Osteoblast (primary cell): ENCODE measurements around the gene ERP44.

DNA sequence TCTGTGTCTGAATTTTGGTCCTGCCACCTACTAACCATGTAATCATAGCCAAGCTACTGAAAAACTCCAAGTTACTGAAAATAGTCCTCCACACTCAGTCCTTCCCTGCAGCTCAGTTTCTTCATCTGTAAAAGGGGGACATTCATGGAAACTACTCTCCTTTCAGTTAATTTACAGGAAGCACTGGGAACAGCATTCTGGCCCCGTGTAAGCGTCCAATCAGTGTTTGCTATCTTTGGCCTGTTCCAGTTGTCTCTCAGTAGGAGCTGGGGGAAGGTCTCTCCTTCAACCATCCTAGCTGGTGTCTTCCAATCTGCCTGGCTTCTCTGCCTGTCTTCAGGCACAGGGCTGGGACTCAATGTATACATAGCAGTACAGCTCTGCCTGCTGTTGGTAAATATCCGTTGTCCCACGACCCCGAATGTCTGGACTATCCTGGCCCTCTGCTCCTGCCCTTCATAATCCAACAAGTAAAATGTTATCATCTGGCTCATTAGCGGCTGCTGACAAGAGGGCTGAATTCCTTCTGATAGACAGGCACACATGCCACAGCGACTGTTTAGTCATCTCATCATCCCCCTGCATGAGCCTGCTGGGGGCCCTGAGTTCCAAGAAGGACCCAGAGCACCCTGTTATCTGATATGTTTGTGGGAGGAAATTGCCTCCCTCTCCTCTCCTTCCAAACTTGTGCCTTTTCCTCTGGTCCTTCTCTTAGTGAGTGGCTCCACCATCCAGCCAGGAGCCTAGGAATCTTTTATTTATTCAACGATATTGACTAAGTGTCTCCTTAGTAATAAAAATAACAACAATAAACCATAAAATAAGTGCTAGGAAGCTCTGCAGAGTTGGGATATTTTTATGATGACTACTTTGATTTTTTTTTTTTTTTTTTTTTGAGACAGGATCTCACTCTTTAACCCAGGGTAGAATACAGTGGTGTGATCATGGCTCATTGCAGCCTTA, 29.6 kb upstream of the TGFBR1 start:
- CAGE, long polyA plus RNA: no peak
- RRBS: no CpG with 5 or more reads among the region's 8 CpGs

- CAGE, long polyA plus RNA: no peak
- RRBS: no CpG with 5 or more reads among the region's 10 CpGs
Observed at GRCh38 chr9:99103847-99104319, 1.0 kb upstream of the TGFBR1 start.

DNA sequence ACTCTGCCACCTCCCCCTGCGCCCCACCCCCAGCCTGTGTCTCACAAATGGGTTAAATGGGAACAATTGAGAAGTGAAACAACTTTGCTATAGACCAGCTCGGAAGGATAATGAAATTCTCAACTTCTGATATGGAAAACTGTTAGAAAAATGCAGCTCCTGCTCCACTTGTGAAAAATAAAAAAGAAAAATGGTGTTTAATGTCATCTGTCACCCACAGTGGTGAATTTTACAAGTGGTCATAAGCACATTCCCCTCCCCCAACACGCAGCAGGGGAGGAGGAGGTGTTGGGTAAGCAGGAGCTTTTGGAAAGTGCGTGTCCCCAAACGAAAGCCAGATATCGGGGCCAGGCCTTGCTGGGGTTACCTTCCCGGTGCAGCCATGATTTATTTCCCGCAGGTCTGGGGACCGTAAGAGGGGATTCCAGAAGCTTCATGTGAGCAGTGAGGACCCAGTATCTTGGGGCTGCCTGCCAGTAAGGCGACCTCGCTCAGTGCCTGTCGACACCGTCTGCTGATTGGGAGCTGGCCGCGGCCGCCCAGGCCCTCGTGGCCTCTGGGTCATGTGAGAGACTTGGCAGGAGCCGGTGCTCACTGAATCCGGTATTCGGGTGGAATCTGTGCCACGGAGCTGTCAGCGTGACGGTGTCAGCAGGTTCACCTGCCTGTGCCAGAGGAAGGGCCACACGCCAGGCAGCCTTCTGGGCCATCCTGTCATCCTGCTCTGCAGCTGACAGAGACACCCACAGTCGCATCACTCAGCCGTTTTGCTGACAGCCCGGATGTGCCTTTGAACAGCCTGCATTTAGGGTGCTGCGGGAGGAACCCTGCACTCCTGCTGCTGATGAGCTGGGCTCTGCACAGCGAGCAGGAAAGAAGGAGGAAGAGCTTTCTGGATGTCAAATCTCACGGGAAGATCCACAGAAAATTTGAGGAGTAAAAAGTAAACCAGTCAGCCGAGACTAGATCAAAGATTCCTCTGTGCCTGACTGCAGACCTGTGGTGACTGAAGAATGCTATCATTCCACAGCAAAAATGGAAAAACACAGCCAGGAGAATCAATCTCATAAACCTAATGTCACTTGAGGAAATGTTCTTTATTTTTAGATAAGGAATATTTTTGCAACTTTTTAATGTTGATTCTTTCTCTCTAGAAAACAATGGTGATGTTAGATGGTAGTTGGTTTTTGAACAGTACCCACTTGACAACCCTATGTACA, 37.4 kb downstream of the SEC61B start:
- CAGE, long polyA plus RNA: no peak
- RRBS: no CpG with 5 or more reads among the region's 31 CpGs

- CAGE, long polyA plus RNA: no peak
- RRBS: no CpG with 5 or more reads among the region's 12 CpGs
Observed at GRCh38 chr9:99356144-99357409, 134.5 kb downstream of the SEC61B start.

- CAGE, long polyA plus RNA: no peak
- RRBS: no CpG with 5 or more reads among the region's 7 CpGs
Observed at GRCh38 chr9:99357410-99358055, 135.5 kb downstream of the SEC61B start.

DNA sequence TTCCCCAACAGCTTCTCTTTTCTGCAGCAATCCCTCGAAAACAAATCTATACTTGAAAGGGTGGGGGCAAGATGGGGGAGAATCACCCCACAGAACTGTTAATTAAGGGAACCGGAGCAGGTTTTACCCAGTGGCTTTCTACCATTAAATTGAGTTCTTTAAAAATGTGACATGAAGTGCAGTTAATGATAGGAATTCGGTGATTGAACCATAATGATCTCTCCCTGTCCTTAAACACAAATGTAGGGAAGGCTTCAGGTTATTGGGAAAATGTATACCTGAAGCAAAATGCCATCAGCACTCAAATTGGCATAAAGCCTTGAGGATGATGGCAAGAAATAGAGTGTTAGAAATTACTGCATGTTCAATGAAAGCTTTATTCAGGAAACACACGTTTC, 9.2 kb downstream of the NR4A3 start:
- CAGE, long polyA plus RNA: no peak
- RRBS: no CpG with 5 or more reads among the region's 4 CpGs

GRCh38 chr9:99866449-99866749, 40.1 kb upstream of the STX17 start:
- CAGE, long polyA plus RNA: no peak
- RRBS: no CpG with 5 or more reads among the region's 2 CpGs

DNA sequence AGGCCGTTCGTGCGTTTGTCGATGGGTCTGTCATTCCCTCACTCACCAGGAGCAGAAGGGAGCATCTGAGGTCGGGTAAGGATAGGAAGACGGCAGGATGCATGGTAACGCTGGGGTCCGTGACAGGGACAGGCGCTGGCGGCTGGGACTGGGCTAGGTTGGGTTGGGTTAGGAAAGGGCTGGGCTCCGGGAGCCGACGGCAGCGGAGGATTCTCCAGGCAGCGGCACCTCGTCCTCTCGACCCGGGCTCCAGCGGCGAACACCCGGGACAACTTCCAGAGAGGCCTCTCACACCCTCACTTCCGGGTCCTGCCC, at the start of gene ERP44:
Gene ERP44 (minus strand): TSS at position 263 of the 315 bp plus-strand sequence.
- CAGE, long polyA plus RNA: start-site peak on the minus strand centred at position 274 of the sequence, 76 bp wide, 1,151 and 804 reads in 2 replicates
- RRBS: 1% methylated on average over 9 of the region's 22 CpGs

GRCh38 chr9:100142308-100143132, 43.5 kb downstream of the INVS start:
- CAGE, long polyA plus RNA: no peak
- RRBS: no CpG with 5 or more reads among the region's 12 CpGs

DNA sequence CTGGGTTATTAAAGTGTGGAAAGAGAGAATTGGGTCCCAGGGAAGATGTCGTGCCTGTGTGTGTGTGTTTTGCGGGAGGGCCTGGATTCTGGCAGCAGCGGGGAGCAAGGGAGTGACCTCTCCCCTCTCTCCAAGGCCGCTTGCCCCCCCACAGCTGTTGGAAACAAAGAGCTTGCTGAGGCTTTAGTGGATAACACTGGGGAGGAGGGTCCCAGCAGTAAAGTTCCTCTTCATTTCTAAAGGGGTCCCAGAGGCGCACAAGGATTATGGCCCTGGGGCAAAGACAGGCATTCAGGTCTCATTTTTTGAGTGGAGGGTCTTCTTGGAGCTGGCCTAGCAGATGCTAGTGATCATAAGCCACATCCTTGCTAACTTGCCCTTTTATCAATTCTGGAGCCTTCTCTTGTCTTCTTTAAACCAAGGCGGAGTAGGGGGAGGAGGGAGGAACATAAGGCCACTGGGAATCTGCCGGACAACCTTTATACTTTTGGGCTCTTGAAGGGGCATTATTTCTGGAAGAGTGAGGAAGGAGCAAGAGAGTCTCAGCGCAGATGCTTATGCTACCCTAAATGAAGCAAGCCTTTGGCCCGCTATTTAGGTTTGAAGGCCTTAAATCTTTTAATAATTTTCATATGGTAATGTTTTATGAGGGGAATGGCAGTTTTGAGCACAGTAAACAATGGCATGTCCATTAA, 1.9 kb downstream of the TMEFF1 start:
- CAGE, long polyA plus RNA: no peak
- RRBS: no CpG with 5 or more reads among the region's 9 CpGs

- CAGE, long polyA plus RNA: no peak
- RRBS: no CpG with 5 or more reads among the region's 1 CpG
Observed at GRCh38 chr9:101326623-101327074, 58.2 kb downstream of the BAAT start.

GRCh38 chr9:101397635-101398254, 673 bp downstream of the MRPL50 start:
- CAGE, long polyA plus RNA: no peak
- RRBS: no CpG with 5 or more reads among the region's 9 CpGs

GRCh38 chr9:101445197-101446294, 10.0 kb upstream of the ALDOB start:
- CAGE, long polyA plus RNA: no peak
- RRBS: no CpG with 5 or more reads among the region's 6 CpGs

DNA sequence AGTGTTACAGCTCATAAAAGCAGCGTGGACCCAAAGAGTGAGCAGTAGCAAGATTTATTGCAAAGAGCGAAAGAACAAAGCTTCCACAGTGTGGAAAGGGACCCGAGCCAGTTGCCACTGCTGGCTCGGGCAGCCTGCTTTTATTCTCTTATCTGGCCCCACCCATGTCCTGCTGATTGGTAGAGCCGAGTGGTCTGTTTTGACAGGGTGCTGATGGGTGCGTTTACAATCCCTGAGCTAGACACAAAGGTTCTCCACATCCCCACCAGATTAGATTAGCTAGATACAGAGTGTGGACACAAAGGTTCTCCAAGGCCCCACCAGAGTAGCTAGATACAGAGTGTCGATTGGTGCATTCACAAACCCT, 15.0 kb downstream of the GRIN3A start:
- CAGE, long polyA plus RNA: no peak
- RRBS: no CpG with 5 or more reads among the region's 7 CpGs

- CAGE, long polyA plus RNA: no peak
- RRBS: no CpG with 5 or more reads among the region's 3 CpGs
Observed at GRCh38 chr9:103189185-103189404, 194.0 kb downstream of the CYLC2 start.

- CAGE, long polyA plus RNA: no peak
- RRBS: no CpG with 5 or more reads among the region's 7 CpGs
Observed at GRCh38 chr9:104748628-104749177, 1.2 kb downstream of the NIPSNAP3A start.

- CAGE, long polyA plus RNA: no peak
- RRBS: no CpG with 5 or more reads among the region's 3 CpGs
Observed at GRCh38 chr9:104783324-104783659, 19.4 kb downstream of the NIPSNAP3B start.

- CAGE, long polyA plus RNA: no peak
- RRBS: no CpG with 5 or more reads among the region's 3 CpGs
Observed at GRCh38 chr9:104818477-104818905, 54.6 kb downstream of the NIPSNAP3B start.

- CAGE, long polyA plus RNA: no peak
- RRBS: no CpG with 5 or more reads among the region's 4 CpGs
Observed at GRCh38 chr9:104879677-104880151, 48.2 kb downstream of the ABCA1 start.

DNA sequence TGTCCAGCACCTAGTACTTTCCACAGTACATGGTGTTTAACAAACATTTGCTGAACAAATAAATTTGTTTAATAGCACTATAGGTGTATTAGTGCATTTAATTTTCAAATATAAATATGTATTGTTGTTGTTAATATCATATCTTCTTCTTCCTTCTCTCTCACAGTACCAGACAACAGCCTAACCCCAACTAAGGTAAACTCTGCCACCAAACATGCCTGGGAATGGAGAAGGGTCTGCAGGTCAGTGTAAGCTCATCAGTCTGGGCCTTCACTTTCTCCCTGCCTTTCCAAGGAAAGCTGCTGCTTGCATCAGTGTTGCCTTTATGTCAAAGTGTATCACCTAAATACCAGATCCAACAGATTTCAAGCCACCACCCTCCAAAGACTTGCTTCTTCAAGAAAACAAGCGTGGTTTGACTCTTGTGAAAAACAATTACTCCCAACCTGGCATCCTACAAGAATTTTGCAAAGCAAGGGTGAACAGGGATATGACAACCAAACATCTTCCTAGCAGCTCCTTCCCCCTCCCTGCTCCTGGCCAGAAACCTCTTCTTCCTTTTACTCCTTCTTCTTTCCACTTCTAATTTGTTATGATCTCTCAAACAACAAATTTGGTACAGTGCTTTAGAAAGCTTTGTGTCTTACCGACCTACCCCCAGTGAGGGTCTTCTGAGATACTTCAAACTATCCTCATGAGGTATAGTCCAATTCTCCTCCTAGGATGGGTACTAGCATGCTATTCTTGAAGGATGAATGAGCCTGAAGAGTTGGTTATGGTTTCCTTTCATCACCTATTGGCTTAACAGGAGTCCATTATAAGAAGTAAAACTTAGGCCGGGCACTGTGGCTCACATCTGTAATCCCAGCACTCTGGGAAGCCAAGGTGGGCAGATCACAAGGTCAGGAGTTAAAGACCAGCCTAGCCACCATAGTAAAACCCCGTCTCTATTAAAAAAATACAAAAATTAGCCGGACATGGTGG, 9.2 kb downstream of the ABCA1 start:
- CAGE, long polyA plus RNA: no peak
- RRBS: no CpG with 5 or more reads among the region's 5 CpGs